ENCODE results near the gene WDR5B.

- PRO-cap: no peak
Measured at GRCh38 chr3:119731920-119732231, 29.1 kb downstream of the CFAP91 start.

DNA sequence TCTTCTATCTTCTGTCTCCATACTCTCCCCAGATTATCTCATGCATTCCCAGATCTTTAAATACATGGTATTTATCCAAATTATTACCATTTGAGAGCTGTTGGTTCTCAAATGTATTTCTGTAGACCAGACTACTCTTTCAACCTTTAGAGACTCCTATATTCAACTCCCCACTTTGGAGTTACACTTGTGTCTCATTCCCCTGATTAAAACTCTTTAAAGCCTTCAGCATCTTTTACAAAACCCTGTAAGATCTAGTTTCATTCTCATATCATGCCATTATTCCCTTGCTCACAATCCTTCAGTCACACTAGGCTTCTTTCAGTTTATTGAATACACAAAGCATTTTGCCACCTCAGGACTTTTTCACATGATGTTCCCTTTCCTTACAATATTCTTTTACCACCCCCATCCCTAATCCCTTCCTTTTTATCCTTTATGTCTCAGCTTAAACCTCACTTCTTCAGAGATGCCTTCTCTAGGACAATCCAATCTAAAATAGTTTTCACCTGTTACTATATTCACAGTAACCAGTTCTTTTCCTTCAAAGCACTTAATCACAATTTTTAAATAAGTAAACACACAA, 63.9 kb downstream of the GSK3B start:
- PRO-cap: no peak

- PRO-cap: no peak
Measured at GRCh38 chr3:120043097-120043613, 51.1 kb downstream of the GSK3B start.

DNA sequence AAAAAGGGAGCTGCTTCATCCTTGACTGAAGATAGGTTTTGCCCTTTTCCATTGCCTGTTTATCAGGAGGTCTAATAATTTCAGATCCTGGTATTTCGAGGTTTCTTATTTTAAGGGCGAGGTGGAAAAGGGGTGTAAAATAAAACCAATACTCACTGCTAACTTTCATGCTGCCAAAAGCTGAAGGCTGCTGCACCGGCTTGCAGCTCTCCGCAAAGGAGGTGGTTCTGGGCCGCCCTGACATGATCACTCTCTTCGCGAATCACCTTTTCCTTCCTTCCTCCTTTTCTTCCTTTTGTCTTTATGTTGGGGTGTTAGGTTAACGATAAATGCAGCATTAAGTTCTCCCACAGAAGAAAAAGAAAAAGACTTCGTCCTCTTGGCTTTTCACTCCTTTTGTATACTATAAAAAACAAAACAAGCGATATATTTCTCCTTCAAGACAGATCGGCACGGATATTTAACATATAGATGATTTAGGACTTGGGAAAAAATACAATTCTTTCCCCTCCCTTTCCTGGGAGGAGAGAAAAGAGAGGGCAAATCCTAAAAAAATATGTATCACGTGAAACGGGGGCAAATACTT, 963 bp downstream of the GSK3B start:
- PRO-cap: no peak

DNA sequence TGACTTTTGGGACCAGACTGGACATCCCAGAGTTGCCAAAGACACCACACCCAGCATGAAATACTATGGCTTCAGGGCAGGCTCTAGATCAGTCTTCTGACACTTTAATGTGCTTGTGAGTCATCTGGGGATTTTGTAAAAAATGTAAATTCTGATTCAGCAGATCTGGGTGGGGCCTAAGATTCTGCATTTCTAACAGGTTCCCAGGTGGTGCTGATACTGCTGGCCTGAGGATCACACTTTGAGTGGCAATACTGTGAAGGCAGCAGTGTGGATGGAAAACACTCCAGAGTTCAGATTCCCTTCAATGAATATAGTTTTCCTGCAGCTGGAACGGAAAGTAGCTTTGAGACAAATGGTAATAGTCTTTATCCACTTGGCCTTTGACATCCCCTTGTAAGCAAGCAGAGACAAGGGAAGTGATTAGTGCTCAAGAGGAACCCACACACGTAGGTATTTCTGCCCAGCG, 51.4 kb upstream of the GSK3B start:
- PRO-cap: no peak

DNA sequence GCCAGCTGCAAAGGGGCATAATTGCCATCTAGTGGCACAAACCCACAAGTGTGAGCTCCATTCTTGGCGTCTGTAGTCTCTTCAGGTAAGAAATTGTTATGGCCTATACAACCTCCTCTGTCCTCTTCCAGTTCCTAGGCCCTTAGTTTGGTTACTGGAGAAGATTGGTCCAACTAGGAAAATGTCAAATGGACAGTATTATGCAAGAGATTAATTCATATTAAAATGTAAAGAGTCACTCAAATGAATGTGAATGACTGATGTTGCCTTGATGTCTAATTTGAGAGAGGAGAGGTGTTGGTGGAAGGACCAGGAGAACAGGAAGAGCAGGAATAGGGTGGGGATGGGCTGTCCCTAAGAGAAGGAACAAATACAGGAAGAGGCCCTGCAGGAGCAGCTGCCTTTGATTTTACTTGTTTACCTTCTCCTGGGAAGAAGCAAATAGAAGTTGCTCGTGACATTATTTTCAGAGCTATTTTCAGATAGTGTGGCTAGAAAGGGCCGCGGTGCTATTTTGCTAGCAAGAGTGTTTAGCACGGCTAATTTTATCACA, 53.1 kb upstream of the GSK3B start:
- PRO-cap: no peak

GRCh38 chr3:120496234-120496774, 45.5 kb upstream of the FSTL1 start:
- PRO-cap: no peak

- PRO-cap: no peak
Measured at GRCh38 chr3:120742899-120743312, 362 bp downstream of the GTF2E1 start.

DNA sequence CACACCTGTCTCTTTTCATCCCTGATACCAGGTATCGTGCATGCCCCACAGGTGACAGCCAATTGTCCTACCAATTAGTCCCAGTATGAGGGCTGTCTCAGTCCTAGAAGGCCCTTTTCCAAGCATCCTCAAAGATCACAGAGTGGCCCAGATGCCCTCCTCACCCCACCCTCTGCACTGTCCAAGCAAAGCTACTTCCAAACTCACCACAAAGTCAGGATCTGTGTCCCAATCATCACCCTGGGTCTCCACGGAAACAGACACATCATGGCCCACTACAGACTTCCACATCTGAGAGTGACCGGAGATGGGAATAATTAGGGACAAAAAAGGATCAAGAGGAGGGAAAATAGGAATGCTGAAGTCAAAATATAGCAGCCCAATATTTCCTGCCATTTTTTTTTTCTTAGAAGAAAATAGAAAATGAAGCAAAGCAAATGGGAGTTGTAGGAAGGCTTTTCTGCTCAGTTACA, 2.6 kb downstream of the HCLS1 start:
- PRO-cap: no peak

GRCh38 chr3:121830727-121831250, 4.1 kb downstream of the IQCB1 start:
- PRO-cap: no peak

- PRO-cap: no peak
Measured at GRCh38 chr3:122074585-122075480, 19.7 kb downstream of the CD86 start.

GRCh38 chr3:122105709-122105998, 50.5 kb downstream of the CD86 start:
- PRO-cap: no peak

GRCh38 chr3:122415931-122416602, at the start of gene WDR5B:
WDR5B (minus strand) TSS chr3:122416062.
- PRO-cap: bidirectional peak, plus-strand start at chr3:122416225, minus-strand start at chr3:122416077; bidirectional peak, plus-strand start at chr3:122416451, minus-strand start at chr3:122416435

GRCh38 chr3:122568387-122569471, 4.6 kb downstream of the DTX3L start:
- PRO-cap: no peak

GRCh38 chr3:122578841-122579272, 1.4 kb downstream of the PARP15 start:
- PRO-cap: no peak

DNA sequence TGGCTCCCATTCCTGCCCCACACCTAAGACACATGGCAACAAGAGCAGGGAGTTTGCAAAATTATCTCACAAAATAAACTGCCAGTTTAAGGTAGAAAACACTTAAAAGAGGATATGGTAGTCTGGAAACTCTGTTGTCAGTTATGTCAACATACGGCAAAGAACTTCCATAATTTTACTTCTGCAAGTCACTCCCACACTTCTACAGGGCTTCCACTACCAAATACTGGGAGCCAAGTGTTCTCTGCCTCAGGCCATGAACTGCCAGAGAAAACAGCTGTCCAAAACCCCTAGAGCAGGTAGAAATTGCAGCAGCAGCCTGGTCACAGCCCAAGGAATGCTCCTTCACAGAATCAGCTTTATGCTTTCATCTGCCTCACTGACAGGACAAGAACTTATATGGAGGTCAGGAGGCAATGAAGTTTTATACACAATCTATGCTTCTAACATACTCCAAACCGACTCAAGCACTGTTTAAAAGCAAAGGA, 25.6 kb downstream of the HSPBAP1 start:
- PRO-cap: no peak

GRCh38 chr3:122808163-122808705, 13.4 kb downstream of the SLC49A4 start:
- PRO-cap: no peak

DNA sequence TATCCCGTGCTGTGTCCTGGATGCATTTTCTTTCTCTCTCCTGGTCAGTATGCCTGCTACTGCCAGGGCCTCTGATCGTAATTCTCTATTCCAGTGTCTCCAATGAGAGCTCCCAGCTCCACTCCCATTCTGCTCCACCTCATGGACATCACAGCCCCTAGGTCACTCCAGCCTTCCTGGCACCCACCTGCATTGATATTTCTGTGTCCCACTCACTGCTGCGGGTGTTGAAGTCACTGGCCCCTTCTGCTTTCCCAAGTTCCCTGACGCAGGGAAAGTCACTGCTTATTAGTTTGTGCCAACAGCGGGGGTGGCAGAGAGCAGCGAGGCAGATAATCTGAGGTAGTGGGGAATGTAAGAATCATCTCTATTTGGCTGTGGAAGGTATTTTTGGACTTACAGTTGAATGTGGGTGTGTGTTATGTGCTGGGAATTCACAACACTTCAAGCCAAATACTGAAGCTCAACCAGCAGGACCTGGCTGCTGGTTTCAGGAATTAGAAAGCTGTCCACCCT, 58.0 kb downstream of the SEMA5B start:
- PRO-cap: no peak

DNA sequence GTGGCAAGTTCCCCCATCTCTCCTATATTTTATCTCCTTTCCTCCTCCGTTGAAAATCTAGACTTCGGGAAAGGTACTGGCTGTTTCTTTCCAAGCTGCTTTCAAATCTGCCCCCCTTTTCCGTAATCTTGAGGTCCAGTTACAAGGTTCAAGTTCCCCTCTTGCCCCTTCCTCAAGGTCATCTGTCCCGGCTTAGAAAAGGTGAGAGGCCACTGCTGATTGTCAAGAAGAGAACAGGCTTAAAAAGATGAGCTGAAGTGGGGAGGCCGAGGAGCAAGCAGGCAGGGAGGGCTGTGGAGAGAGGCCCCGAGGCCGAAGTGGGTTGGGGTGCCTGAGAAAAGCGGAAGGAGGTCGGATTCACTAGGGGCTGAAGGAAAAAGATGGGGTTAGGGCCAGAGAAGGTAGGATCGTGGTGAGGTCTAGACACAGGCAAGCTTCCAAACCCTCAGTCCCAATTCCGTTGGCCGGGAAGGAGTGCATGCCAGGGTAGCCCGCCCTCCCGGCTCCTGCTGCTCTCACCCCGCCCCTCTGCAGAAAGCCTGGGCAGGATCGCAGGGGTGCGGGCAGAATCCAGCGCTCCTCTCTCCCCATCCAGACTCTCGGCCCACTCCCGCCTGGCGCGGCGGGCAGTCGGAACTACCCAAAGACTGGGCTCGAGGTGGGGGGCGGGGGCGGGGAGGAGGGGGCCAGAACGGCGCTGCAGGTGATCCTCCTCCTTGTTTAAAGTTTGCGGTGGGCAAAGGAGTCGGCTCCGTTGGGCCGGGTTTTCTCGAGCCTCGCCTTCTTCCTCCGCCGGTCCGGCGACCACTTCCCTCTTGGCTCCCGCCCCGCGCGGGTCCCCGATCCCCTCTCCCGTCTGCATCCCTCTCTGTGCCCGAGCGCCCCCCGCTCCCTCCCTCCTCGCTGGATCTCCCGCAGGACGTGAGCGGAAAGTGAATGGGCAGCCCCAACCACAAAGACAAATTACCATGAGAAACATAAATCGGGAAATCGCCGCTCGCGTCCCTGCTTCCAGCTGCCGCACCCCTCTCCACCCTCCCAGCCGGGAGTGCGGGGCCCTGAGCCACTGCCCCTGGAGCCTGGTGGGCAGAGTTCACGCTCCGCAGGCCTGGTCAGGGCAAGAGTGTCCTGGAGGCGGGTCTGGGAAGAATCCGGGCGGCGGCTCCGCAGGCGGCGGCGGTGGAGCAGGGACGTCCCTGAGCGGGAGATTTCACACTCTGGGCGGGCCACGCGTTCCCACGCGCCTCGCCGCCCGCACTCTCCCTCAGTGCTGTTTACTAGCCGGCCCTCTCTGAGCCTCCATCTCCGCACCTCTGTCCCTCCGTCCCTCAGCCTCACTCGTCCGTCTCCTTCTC, 1.3 kb downstream of the SEMA5B start:
- PRO-cap: unidirectional peak, plus-strand start at position 533 of the sequence

DNA sequence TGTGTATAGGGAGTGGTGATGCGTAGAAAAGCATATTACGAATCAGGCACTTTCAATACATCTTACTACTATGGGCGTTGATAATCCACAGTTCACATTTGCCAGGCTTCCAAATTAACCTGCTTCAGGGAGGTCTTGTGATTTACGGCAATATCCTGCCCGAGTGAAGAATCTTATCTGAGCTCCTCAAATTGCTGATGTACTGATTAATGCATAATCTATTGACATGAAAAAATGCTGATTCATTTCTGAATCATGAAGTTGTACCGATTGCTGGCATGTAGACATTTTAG, 97.1 kb downstream of the SEC22A start:
- PRO-cap: no peak

Measured in right cardiac atrium (tissue), 1 donor.